LHCN-M2 (cell line): Measurements from ENCODE around the gene TMEM38A.

DNA sequence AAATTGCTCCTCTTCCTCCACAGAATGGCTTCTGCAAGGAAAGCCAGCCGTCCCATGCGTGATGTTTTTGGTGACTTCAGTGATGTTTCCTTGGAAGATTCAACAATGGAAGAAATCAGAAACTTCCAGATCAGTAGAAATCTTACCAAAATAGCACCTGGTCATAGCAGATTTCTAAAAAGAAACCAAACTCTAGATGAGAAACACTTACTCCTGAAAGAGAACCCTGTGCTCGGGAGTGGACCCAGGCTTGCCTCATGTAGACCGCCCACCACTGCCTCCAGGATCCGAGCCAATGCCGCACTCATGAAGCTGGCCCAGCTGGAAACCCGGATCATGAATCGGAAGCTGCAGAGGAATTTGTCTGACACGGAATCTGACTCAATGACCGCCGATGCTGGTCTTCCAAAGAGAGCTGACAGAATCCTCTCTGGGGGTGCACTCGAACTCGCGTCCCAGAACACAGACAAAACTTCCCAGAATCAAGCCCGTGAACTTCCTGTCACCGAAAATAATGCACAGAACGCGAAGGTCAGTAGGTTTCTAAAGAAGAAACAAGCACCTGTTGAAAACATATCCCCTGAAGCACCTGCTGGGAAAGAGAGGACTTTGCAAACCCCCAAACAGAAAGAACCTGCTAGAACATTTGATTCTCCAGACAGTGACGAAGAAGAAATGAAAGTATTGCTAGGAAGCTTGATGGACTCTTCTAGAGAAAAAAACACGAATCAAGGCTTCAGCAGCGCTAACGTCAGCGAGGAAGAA lies 4.8 kb downstream of the C19orf44 start:
- RAMPAGE, long total RNA: no peak

DNA sequence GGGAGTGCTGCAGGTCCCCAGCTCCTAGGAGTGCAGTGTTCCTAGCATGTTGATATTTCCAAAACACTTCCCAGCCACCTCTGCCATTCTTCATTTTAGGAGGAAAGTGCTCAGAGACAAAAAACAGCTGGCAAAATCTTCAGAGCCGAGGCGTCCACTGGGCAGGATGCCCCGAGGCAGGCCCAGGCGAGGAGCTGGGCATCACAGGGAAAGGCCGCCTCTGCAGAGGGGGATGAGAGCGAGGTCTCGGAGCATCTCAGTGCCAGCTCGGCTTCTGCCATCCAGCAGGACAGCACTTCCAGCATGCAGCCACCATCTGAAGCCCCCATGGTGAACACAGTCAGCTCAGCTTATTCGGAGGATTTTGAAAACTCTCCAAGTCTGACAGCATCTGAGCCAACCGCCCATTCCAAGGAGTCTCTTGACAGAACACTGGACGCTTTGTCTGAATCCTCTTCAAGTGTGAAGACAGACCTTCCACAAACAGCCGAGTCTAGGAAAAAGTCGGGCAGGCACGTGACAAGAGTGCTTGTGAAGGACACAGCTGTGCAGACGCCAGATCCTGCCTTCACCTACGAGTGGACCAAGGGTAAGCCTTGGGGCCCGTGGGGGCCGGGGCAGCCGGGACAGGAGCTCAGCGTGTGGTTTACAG lies 13.3 kb downstream of the C19orf44 start:
- RAMPAGE, long total RNA: no peak

DNA sequence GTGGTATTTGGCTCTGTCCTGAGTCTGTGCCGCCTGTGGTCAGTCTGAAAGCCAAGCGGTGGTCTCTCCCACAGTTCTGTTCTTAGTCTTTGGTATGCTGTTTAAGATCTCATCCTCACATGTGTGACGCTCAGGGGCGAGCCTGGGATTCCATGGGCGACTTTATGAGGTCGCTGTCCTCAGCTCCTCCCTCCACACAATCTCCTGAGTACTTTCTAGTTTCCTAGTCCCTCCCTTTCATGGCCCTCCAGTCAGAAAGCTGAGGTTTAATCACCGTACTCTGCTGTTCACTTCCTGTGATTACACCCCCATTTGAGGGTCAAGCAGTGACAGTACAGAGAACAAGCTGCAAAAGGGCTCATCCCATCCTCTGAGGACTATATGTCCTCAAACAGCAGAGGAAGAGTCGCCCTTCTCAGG lies 12.2 kb downstream of the SLC35E1 start:
- RAMPAGE, long total RNA: no peak

GRCh38 chr19:16585598-16586592 lies 13.7 kb upstream of the SLC35E1 start:
- RAMPAGE, long total RNA: no peak

DNA sequence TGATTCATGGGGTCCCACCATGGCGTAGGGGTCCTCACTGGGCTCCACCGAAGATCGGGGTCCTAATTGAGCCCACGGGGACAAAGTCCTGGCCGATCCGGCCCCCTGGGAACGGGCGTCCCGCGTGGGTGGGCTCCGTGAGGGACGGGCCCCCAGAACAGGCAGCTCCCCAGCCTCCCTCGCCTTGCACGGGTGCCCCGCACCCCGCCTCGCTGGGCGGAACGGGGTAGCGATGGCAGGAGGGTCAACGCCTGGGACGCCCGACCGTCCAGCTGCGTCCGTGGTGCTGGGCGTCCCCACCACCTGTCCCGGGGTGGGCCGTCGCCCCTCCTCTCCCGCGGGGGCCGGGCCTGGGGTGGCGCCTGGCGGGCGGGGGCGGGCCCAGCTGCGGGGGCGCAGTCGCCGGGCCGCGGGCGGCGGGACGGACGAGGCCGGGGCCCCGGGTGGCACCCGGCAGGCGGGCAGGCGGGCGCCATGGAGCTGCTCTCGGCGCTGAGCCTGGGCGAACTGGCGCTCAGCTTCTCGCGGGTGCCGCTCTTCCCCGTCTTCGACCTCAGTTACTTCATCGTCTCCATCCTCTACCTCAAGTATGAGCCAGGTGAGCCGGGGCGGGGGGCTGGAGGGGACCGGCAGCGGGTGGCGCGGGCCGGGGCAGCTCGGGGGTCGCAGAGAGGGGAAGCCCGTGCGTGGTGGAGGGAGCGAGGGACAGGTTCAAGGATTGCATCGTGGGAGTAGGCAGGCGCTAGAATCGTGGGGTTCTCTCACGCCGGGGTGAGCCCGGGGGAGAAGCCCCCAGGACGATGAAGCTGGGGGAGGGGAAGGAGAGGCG lies at the start of gene TMEM38A:
TSS of gene TMEM38A (plus strand) at position 396 of the 829 bp plus-strand sequence.
- RAMPAGE, long total RNA: no peak

DNA sequence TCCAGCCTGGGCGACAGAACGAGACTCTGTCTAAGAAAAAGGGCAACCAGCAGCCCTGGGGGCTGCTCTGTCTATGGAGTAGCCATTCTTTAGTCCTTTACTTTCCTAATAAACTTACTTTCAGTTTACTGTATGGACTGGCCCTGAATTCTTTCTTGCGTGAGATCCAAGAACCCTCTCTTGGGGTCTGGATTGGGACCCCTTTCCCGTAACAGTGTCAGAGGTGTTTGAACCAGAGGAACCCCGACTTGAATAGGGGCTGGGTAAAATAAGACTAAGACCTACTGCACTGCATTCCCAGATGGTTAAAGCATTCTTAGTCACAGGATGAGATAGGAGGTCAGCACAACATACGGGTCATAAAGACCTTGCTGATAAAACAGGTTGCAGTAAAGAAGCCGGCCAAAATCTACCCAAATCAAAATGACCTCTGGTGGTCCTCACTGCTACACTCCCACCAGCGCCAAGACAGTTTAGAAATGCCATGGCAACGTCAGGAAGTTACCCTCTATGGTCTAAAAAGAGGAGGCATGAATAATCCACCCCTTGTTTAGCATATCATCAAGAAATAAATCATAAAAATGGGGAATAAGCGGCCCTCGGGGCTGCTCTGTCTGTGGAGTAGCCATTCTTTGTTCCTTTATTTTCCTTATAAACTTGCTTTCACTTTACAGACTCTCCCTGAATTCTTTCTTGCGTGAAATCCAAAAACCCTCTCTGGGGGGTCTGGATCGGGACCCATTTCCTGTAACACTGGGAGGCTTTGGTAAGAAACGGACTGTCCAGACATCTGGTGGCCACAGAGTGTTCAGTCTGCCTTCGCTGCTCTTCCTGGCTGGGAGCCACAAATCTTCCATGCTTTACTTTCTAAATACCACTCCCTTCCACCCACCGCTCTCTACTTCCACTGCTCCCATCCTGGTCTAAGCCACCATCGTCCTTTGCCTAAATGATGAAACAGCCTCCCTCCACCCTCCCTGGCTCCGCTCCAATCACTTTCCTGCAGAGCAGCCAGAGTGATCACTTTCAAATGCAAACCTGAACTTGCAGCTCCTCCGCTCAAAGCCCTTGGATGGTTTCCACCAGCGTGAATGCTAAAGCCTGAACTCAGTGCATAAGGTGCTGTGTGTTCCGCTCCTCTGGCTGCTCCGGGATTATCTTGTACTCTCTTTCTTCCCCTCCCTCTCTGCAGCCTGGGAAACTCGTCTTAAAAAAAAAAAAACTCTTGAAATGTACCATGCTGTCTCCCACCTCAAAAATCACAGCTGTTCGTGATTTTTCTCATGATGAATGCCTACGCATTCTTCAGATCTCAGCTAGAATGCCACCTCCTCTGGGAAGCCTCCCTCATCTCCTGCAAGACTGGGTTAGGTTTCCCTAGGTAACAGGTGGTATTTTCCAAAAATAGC lies 4.2 kb upstream of the SIN3B start:
- RAMPAGE, long total RNA: no peak

- RAMPAGE, long total RNA: no peak
Measured at GRCh38 chr19:16865205-16865715, 23.5 kb upstream of the F2RL3 start.

GRCh38 chr19:16869354-16870035 lies 19.3 kb upstream of the F2RL3 start:
- RAMPAGE, long total RNA: no peak

DNA sequence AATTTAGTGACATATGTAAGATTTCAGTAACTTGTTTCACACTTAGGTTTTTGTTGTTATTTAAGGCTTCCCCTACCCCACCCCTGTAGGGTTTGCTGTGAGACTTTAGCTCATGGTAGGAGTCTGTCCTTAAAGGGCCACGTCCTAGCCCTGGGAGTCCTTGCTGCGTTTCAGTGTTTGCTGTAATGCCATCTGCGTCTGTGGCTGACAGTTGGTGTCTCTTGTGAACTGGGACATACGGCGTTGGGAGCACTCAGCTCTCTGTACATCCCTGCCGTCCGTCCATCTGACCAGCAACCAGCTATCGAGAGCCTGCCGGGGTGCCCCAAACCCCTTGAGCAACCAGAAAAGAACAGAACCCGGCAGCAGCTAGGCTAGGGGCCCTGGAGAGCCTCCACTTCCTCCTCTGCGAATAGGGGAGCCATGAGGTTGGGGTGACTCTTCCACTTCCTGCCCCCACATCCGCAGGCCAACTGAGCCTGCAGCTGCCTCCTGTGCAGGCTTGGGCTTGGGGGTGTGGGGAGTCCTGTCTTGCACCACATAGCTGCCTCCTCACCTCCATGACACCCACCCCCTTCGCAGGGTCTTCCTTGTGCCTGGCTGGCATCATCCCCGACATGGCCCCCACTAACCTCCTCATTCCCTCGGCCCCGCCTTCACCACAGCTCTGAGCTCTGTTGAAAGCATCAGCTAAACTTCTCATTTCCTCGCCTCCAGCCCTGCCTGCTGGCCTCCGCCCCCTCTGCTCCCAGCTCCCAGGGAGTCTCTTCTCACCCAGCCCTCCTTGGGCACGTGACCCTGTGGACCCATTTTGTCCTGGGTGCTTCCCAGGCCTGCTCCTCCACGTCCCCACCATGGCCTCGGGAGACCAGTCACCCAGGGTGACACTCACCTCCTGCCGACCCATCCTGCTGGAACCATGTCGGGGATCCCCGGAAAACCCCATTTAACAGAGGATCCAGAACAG lies 50.2 kb downstream of the MYO9B start:
- RAMPAGE, long total RNA: no peak

DNA sequence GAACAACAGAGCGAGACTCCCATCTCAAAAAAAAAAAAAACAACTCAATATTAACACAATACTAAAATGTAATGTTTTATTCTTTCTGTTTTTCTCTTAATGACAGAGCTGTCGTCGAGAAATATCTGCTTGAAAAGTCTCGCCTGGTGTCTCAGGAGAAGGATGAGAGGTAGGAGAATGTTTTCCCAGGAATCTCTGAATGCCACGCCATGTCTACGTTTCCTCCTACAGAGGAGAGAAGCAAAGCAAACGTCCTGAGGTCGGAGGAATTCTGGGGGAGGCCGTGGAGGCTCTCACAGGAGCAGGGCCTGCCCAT lies 62.7 kb upstream of the USE1 start:
- RAMPAGE, long total RNA: no peak

DNA sequence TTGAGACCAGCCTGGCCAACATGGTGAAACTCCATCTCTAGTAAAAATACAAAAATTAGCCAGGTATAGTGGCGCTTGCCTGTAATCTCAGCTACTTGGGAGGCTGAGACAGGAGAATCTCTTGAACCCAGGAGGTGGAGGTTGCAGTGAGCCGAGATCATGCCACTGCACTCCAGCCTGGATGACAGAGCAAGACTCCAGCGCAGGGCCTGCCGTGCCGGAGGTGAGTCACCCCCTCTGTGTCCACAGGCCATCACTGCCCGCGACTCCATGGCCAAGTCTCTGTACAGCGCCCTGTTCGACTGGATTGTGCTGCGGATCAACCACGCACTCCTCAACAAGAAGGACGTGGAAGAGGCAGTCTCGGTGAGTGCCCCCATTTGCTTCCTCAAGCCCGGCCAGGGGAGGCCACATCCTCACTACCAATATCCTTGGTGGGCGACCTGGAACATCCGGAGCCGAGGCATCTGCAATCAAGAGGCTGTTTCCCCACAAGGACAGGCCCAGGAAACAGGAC lies 53.0 kb upstream of the USE1 start:
- RAMPAGE, long total RNA: no peak

DNA sequence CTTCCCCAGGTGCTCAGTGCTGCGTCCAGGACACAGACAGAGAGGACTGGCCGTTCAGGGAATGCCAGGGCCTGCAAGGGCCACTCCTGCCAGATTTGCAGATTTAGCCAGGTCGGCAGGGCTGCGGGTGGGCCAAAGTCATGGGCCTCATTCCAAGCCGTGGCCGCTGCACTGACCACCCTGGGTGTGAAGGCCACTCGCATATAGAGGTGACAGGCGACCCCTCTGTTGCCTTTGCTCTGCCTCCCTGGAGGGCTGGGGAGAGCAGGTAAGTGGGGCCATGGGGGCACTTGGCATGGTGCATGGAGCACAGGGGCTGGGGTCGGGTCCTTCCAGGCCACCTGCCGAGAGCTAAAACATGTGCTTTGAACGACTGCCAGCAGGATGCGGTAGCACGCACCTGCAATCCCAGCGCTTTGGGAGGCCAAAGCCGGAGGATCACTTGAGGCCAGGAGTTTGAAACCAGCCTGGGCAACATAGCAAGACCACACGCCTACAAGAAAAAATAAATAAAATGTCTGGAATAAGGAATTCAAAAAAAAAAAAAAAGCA lies 37.1 kb upstream of the USE1 start:
- RAMPAGE, long total RNA: no peak

DNA sequence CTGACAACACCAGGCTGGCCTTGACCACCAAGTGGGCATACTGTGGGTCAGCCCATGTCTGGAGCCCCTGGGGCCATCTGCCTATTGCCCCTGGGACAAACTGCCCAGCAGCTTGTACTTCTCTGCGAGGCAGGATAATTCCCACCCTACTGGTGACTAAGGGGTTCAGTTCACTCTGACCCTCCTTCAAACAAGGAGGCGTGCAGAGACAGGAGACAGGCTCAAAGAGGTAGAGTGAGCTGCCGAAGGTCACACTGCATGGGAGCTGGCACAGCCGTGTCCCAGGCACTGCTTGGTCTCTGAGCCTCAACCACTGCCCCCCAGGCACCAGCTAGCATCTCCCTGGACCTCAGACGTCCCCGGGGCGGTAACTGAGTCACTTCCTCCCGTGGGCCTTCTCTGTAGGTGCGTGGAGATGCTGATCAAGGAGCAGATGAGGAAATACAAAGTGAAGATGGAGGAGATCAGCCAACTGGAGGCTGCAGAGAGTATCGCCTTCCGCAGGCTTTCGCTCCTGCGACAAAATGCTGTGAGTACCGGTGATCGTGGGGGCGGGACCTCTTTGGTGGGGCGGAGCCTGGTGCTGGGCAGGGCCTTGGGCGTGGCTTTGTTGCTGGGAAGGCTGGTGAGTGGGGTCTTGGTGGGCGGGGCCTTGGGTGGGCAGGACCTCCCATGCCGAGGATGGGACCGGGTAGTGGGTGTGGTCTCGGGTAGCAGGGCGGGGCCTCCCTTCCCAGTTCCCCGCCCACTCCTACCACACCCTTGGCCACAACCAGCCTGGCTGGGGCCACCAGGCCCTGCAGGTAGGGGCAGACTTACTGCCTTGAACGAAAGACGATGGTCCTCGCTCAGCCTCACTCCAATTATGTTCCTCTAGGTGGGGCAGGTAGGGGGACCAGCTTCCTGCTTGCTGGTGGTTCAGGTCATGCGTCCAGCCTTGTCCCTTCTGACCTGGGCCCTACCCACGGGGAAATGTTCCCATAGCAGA lies 5.7 kb upstream of the USE1 start:
- RAMPAGE, long total RNA: no peak

DNA sequence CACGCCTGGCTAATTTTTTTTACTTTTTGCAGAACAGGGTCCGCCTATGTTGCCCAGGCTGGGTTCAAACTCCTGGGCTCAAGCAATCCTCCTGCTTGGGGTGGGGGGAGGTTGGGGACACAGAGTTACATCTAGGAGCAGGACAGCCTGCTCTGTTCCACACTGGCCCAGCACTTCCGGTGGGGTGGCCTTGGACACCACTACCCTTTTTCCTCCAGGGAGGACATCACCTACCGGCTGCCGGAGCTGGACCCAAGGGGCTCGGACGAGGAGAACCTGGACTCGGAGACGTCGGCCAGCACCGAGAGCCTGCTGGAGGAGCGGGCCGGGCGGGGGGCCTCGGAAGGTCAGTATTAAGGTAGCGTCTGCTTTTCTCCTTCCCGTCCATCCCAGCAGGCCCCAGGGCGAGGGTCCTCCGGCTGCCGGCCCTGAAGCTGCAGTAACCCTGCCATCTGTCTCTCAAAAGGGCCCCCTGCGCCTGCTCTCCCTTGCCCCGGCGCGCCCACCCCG lies 3.7 kb upstream of the USE1 start:
- RAMPAGE, long total RNA: no peak

- RAMPAGE, long total RNA: no peak
Measured at GRCh38 chr19:17215493-17216391, 585 bp downstream of the USE1 start.

- RAMPAGE, long total RNA: no peak
Measured at GRCh38 chr19:17234841-17235268, 8.8 kb downstream of the OCEL1 start.

DNA sequence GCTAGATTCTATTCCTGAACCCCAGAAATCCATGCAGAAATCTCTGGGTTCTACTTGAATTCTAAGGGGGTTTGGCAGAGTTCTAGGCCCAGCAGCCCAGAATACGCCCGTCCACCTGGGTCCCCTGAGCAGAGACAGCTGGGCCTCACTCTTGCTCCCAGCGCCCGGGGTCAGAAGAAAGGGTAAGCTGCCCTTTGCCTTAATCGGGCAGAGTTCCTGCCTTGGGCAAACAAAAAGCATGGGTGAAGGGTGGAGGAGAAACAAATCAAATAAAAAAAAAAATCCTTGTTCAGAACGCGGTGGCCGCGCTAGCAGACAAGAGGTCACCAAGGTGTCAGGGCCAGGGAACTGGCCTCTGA lies 5.8 kb downstream of the NR2F6 start:
- RAMPAGE, long total RNA: no peak

GRCh38 chr19:17310051-17310936 lies 931 bp downstream of the DDA1 start:
- RAMPAGE, long total RNA: no peak

DNA sequence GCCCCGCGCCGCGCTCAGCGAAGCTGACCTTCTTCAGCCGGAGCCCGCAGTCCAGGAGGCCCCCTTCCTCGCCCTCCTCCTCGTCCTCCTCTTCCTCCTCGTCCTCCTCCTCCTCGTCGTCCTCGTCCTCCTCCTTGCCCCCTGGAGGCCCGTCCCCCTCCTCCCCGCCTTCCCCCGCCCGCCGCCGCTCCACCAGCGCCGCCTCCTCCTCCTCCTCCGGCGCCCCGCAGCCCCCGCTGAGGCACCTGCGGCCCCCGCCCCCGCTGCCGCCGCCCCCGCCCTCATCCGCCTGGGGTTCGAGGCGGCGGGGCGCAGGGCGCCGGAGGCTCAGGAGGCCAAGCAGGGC lies 6.2 kb downstream of the ANO8 start:
- RAMPAGE, long total RNA: no peak

DNA sequence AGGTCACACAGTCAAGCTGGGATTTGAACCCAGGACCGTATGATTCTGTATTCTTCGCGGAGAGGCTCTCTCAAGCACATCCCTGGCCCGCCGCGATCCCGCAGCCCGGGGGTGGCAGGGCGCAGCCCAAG lies 581 bp downstream of the ANO8 start:
- RAMPAGE, long total RNA: no peak